Ovary (tissue), 7 donors: ENCODE results near the genes RIC8B and TMEM263.

GRCh38 chr12:105497808-105498152, 167.3 kb downstream of the C12orf75 start:
- PRO-cap, 7 experiments: no peak in any of the 7 experiments
- RAMPAGE, long total RNA, 2 experiments: no peak in any of the 2 experiments

GRCh38 chr12:106058187-106058784, 80.5 kb downstream of the NUAK1 start:
- PRO-cap, 7 experiments: no peak in any of the 7 experiments
- RAMPAGE, long total RNA, 2 experiments: no peak in any of the 2 experiments

GRCh38 chr12:106096135-106096890, 42.4 kb downstream of the NUAK1 start:
- PRO-cap, 7 experiments: peak in 3 of 7 experiments; most common plus-strand start chr12:106096505 (in 2); most common minus-strand start chr12:106096442 (in 1)
- RAMPAGE, long total RNA, 2 experiments: no peak in any of the 2 experiments

- PRO-cap, 7 experiments: no peak in any of the 7 experiments
- RAMPAGE, long total RNA, 2 experiments: no peak in any of the 2 experiments
Observed at GRCh38 chr12:106120219-106121276, 18.2 kb downstream of the NUAK1 start.

GRCh38 chr12:106136238-106137074, 2.3 kb downstream of the NUAK1 start:
- PRO-cap, 7 experiments: peak in 5 of 7 experiments; most common plus-strand start chr12:106136534 (in 3); most common minus-strand start chr12:106136484 (in 1)
- RAMPAGE, long total RNA, 2 experiments: no peak in any of the 2 experiments

DNA sequence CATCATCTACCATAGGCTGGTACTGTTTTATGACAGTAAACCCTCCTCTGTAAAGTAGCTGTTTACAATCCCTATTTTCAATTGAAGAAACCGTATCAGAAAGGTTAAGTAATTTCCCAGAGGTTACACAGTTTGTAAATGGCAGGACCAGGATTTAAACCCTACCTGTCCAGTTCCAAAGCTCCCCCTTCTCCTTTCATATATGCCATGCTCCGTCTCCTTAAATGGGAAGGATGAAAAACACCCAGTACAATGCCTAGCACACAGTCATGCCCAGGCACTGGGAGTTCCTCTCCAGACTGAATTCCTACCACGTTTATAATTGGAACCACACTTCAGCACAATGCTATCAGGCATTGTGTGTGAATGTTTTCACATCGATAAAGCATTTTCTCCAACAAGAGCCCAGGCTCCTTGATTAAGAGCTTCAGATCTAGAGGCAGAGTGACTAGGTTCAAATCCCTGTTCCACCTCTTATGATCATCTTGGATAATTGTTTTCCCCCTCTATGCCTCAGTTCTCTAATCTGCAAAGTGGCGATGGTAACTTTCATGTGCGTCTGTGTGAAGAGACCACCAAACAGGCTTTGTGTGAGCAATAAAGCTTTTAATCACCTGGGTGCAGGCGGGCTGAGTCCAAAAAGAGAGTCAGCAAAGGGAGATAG, 2.7 kb upstream of the NUAK1 start:
- PRO-cap, 7 experiments: no peak in any of the 7 experiments
- RAMPAGE, long total RNA, 2 experiments: no peak in any of the 2 experiments

DNA sequence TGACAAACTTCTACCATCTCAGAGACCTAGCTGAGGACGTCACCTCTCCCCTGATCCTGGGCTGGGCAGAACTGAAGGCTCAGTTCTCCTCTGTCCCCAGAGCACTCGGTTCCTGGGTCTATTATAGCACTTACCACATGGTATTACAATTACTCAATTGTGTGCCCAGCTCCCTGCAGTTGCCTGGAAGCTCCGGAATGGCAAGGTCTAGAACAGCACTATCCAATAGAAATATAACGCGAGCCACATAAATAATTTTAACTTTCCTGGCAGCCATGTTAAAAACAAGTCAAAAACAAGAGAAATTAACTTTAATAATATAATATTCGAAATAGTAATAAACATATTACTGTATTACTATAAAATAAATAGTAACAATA, 7.4 kb upstream of the NUAK1 start:
- PRO-cap, 7 experiments: no peak in any of the 7 experiments
- RAMPAGE, long total RNA, 2 experiments: no peak in any of the 2 experiments

- PRO-cap, 7 experiments: no peak in any of the 7 experiments
- RAMPAGE, long total RNA, 2 experiments: no peak in any of the 2 experiments
Observed at GRCh38 chr12:106239267-106239647, 8.6 kb downstream of the CKAP4 start.

- PRO-cap, 7 experiments: no peak in any of the 7 experiments
- RAMPAGE, long total RNA, 2 experiments: no peak in any of the 2 experiments
Observed at GRCh38 chr12:106239648-106240532, 7.9 kb downstream of the CKAP4 start.

DNA sequence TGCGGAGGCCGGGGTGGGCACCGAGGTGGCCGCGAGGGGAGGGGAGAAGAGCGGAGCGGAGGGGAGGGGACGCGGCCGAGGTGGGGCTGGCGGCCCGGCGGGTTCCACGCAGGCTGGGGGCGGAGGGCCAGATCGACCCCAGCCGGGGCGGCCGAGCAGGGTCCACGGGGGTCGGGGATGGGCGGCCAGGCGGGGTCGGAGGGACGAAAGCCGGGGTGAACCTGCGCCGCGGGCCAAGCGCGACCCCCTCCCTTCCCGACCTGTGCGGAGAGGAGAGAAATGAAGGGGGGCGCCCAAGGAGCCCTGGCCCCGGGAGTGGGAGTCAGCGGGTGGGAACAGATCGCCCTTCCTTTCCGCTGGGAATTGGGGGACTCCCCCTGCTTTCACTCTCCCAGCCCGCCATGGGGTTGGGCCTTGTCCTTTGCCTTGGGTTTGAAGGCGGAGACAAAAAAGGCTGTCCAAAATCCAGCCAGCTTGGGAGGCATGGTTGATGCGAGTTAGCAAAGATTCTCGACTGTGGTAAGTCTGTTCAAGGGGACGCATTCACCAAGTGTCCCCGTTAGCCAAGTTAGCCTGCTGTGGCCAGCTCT, 516 bp upstream of the CKAP4 start:
- PRO-cap, 7 experiments: peak in 7 of 7 experiments; most common plus-strand start position 296 of the sequence (in 2); most common minus-strand start position 365 of the sequence (in 6)
- RAMPAGE, long total RNA, 2 experiments: no peak in any of the 2 experiments

- PRO-cap, 7 experiments: no peak in any of the 7 experiments
- RAMPAGE, long total RNA, 2 experiments: no peak in any of the 2 experiments
Observed at GRCh38 chr12:106300739-106301153, 1.8 kb upstream of the TCP11L2 start.

DNA sequence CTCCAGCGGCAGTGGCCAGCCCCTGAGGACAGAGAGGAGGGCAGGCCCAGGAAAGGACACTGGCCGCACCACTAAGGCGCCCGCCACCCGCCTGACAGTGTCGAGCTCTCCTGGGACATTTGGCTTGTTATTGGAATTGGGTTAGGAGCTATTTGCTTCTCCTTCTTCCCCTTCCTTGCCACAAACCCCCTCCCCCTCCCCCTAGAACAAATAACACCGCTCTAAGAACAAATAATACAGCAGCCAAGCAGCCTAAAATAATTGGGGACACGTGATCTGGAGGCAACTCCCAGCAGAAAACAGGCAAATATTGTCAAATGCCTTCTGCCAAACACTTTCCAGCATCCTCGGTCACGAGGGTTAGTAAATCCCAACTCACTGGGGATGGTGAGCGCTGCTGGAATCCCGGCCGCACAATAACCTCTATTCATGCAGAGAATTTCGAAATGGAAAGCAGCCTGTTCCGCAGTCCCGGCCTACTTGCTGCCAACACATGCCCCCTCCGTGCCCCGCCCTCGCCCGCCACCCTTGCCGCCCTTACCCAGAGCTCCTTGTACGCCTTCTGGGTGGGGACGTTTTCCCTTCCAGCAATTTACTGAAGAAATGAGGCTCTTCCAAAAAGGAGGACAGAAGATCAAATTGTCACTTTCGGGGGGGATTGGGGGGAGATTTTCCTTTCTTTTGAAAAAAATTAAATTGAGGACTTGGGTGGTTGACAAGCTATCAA, 62.2 kb downstream of the RFX4 start:
- PRO-cap, 7 experiments: no peak in any of the 7 experiments
- RAMPAGE, long total RNA, 2 experiments: no peak in any of the 2 experiments

GRCh38 chr12:106768936-106769519, 5.5 kb upstream of the RIC8B start:
- PRO-cap, 7 experiments: no peak in any of the 7 experiments
- RAMPAGE, long total RNA, 2 experiments: no peak in any of the 2 experiments

DNA sequence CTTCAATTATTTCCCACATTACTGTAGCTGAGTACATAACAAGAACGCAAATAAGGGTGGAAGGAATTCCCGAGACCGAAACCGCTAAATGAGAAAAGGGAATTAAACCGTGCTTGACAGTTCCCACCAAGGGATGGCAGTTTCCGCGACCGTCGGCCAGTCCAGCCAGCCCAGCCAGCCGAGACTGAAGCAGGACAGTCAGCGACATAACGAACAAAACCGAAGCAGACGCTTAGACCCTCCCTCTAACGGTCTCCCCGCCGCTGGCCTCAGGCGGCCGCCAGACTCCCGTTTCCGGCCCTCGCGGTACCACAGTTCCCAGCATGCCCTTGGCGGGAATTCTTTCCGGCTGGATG, 663 bp upstream of the RIC8B start:
- PRO-cap, 7 experiments: peak in 7 of 7 experiments; most common plus-strand start position 16 of the sequence (in 1); most common minus-strand start position 271 of the sequence (in 7)
- RAMPAGE, long total RNA, 2 experiments: no peak in any of the 2 experiments

DNA sequence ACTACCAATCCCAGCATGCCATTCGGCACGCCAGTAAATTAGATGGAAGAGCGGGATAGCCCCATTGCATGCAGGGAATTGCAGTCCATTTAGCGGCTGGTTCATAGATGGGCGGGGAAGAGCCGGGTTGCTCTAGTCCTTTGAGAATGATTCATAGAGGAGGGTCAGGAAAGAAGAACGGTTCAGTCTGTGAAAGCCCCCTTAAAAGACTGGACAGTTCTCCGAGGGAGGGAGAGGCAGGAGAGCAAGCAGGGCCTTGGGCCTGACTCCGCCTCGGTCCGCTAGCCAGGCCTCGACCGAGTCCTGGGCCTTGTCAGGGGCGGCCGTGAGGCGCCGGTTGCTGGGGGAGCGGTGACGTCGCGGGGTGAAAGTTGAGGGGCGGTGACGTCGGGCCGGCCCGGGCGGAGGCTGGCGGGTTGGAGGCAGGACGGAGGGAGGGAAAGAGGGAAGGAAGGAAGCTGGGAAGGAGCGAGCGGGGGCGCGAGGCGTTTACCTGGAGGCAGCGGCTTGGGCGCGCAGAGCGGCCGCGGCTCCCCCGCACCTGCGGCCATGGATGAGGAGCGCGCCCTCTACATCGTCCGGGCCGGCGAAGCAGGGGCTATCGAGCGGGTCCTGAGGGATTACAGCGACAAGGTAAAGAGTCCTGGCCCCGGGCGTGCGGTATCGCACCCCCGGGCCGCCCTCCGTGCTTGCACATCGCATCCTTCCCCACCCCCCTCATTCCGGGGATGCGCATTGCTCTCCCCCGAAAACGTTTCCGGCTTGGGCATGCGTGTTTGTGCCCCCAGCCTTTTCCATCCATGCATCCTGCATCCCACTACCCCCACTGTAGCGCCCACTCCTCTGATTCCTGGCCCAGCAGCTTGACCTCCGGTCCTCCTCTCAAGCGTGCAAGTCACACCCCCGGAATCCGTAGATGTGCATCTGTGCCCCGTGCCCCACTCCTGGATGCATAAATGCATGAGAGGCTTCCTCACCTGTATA, at the start of gene RIC8B:
RIC8B (plus strand) TSS at position 486 of the 984 bp plus-strand sequence.
- PRO-cap, 7 experiments: peak in 7 of 7 experiments; most common plus-strand start position 154 of the sequence (in 7); most common minus-strand start position 312 of the sequence (in 5)
- RAMPAGE, long total RNA, 2 experiments: start-site peak on the plus strand in 1 of 2 experiments, centred at position 411 of the sequence, 38 reads per replicate

DNA sequence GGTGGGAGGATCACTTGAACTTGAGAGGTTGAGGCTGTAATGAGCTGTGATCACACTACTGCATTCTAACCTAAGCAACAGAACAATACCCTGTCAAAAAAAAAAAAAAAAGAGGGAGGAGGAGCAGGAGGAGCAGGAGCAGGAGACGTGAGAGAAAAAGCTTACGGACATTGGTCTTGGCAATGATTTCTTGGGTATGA, 63.9 kb downstream of the RIC8B start:
- PRO-cap, 7 experiments: peak in 1 of 7 experiments; most common plus-strand start position 104 of the sequence (in 1)
- RAMPAGE, long total RNA, 2 experiments: no peak in any of the 2 experiments

DNA sequence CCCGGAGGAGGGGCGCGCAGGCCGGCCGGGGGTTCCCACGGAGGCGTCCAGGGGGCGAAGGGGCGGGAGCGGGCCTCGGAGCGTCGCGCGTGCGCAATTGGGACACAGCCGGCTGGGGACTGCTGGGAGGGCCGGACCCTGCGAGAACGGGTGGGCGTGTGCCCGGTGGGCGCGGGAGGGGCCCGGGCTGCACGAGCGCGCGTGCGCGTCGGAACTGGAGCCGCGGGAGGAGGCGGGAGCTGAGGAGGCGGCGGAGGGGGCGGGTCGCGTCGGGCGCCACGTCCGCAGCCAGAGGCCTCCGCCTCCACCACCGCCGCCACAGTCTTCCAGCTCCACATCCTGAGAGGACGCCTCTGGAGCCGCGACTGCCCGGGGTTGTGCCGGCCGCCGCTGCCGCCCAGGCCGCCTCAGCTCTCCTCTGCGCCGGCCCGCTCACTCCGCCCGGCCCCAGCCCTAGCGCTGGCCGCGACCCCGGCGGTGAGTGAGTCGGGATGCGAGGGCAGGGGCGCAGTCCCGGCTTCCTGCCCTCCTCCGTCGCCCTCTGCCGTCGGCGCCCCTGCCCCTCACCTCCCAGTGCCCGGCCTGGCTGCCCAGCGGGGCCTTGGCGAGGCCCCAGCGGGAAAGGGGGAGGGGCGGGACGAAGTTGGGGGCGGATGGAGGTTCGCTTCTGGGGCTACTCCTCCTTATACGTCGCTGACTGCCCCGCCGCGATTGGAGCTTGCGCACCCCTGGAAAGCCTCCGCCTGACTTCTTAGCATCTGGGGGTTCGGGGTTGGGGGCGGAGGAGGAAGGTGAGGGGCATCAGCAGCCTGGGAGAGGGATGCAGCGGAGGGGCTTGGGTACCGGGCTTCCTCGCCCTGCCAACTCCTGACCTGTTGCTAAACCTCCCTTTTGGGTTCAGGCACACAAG, at the start of gene TMEM263:
TMEM263 (plus strand) TSS at position 319 of the 910 bp plus-strand sequence.
- PRO-cap, 7 experiments: peak in 7 of 7 experiments; most common plus-strand start position 693 of the sequence (in 5); most common minus-strand start position 543 of the sequence (in 7)
- RAMPAGE, long total RNA, 2 experiments: start-site peak on the minus strand in 1 of 2 experiments, centred at position 80 of the sequence, 5 reads per replicate

DNA sequence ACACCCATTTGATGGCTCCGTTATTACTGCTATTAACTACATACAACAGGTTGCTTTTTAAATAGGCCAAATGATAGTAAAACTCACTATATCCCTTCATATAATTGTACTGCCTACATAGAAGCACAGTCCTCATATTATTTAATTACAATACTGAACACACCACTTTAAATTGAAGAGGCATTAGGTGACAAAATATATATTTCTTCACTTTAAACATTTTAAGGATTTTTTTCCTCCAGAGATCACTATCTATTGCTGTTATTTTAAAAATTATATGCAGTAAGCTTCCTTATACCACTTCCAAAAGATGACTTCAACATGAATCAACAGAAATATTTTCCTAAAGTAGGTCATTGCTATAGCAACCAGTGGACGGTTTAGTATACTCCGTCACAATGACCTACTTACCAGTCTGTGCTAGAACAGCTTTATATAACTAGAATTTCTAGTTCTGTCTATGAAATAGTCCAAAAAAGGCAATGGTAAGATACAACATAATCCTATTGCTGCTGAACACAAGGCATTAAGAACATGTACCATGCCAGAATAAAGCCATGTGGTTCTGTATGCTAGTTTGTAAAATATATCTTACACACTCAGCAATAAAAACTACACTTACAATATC, 40.6 kb upstream of the MTERF2 start:
- PRO-cap, 7 experiments: peak in 3 of 7 experiments; most common plus-strand start position 463 of the sequence (in 2); most common minus-strand start position 309 of the sequence (in 1)
- RAMPAGE, long total RNA, 2 experiments: no peak in any of the 2 experiments

DNA sequence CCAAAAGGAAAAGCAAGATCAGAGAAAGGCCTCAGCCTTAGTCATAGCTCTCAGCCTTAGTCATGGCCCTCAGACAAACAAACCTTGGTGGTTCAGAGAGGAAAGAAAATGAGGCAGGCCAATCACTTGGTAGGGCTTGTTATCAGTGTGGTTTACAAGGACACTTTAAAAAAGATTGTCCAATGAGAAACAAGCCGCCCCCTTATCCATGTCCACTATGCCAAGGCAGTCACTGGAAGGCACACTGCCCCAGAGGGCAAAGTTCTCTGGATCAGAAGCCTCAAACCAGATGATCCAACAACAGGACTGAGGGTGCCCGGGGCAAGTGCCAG, 103.9 kb upstream of the ABTB3 start:
- PRO-cap, 7 experiments: no peak in any of the 7 experiments
- RAMPAGE, long total RNA, 2 experiments: no peak in any of the 2 experiments

- PRO-cap, 7 experiments: peak in 6 of 7 experiments; most common minus-strand start chr12:107318705 (in 6)
- RAMPAGE, long total RNA, 2 experiments: no peak in any of the 2 experiments
Observed at GRCh38 chr12:107318636-107319106, 437 bp downstream of the ABTB3 start.